SK-N-DZ (cell line): ENCODE measurements around the gene TMOD1.

GRCh38 chr9:97326231-97326787 lies 18.9 kb downstream of the CCDC180 start:
RAMPAGE:
- cytosol, long total RNA, result no peak
- nucleus, long total RNA, result no peak

GRCh38 chr9:97329892-97330279 lies 22.4 kb downstream of the CCDC180 start:
RAMPAGE:
- cytosol, long total RNA, result no peak
- nucleus, long total RNA, result no peak

DNA sequence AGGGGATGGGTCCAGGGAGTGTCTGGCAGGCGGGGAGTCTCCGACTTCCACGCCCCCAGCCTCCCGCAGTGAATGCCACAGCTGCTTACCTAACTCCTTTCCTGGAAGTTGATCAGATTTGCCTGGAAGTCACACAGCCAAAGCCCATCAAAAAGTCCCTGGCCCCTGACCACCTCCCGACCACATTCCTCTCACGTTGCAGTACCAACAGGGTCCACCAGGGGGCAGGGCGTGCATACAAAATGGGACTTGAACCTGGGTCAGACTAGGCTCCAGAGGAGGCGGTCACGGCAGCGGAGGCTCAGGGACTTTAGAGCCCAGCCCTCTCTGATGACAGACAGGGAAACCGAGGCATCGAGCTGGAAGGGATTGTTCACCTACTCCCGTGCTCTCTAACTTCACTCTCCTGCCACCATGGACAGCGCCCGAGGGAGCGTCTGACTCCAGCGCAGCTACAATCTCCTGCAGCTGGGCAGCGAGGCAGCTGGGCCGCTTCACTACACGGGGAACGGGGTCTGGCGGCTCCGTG lies 24.9 kb upstream of the TDRD7 start:
RAMPAGE:
- cytosol, long total RNA, result no peak
- nucleus, long total RNA, result no peak

GRCh38 chr9:97501576-97502001 lies at the start of gene TMOD1:
TSS of gene TMOD1 (plus strand) at chr9:97501666.
RAMPAGE:
- cytosol, long total RNA, result no peak
- nucleus, long total RNA, result no peak

DNA sequence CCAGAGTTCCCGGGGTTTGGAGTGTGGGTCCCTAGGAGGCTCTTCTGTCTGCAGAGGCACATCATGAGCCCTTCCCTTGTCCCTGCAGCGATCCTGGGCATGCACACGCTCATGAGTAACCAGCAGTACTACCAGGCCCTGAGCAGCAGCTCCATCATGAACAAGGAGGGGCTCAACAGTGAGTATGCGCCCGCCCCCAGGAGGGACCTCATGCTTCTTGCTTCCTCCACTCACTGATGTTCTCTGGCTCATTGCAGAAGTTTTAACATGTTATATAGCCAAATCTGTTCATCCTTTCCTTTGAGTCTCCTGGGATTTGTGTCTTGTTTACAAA lies 61.1 kb downstream of the TMOD1 start:
RAMPAGE:
- cytosol, long total RNA, result no peak
- nucleus, long total RNA, result no peak

DNA sequence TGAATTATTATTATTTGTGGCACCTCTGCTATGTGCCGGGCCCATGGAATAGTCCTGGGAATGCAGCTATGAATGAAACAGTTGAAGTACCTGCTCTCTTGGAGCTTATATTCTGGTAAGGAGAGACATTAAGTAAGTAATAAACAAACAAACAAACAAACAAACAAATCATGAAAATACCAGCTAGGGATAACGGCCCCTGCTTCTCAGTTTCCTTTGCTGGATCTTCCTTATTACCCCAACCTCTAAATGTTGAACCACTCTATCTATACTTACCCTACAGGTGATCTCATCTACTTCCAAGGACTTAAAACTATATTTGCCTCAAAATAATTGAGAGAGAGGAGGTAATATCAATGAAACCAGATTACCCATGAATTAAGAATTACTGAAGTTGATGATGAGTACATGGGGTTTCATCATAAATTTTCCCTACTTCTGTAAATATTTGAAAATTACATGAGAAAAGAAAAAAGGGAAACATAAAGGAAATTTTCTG lies 2.8 kb downstream of the TSTD2 start:
RAMPAGE:
- cytosol, long total RNA, result no peak
- nucleus, long total RNA, result no peak

DNA sequence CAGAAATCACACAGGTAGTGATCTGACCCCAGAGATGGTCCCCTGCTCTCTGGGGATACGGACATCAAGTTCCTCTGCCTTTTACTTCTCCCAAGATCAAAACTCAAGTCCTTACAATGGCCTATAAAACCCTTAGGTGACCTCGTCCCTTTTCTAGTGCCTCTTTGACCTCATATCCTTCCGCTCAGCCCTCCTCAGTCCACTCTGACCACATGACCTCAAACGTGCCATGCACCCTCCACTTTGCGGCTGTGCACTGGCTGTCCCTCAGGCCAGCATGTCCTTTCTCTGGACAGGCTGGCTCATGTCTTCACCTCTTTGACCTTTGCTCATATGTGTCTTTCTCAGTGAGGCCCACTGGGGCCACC lies 14.7 kb downstream of the TRMO start:
RAMPAGE:
- cytosol, long total RNA, result no peak
- nucleus, long total RNA, result no peak

DNA sequence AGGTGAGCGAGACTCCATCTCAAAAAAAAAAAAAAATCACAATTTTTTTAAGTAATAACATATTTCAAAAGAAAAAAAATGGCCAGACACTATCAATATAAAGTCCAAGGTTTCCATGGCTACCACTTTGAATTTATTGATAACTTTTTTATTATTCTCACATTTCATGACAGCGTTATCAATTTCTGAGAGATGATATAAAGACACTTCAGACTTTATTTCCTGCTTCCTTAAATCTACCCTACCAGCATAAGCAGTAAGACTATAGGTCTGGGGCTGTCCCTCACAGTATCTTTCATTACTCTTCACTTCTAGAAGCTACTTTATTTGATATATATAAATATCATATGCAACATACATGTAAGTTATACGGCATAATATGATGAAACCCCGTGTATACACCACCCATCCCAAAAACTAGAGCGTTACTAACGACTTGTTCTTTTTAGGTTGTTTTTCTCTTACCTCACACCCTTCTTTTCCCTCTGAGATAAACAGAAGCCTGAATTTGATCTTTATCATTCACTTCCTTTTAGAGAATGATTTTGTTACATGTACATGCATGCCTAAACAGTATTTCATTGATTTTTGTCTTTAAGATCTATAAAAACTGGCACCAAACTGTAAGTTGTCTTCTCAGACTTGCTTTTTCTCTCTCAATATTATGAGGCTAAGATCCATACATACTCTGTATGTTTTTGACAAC lies 3.8 kb downstream of the TRMO start:
RAMPAGE:
- cytosol, long total RNA, result no peak
- nucleus, long total RNA, result no peak

RAMPAGE:
- cytosol, long total RNA, result no peak
- nucleus, long total RNA, result no peak
Measured at GRCh38 chr9:97923710-97924626, 1.7 kb upstream of the TRMO start.

DNA sequence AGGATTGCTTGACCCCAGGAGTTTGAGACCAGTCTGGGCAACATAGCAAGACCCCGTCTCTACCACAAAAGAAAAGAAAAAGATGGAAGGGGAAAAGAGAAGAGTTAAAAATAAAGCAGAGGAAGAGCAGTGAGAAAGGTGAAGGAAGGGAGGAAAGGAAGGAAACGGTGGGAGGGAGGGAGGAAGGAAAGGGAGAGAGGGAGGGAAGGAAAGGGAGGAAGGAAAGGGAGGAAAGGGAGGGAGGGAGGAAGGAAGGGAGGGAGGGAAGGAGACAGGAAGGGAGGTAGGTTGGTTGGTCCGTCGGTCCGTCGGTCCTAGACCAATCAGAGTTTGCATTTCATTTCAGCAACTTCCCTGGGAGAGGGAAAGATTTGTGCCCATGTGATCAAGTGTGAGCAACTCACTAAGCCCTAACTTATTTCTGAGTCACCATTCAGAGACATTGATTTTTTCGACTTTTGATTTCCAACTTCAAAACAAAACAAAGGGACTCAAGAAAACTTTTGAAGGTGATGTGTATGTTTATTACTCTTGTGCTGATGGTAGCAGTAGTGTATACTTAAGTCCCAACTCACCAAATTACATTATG lies 18.8 kb downstream of the NANS start:
RAMPAGE:
- cytosol, long total RNA, result no peak
- nucleus, long total RNA, result no peak

RAMPAGE:
- cytosol, long total RNA, result no peak
- nucleus, long total RNA, result no peak
Measured at GRCh38 chr9:98230541-98230782, 25.0 kb downstream of the TBC1D2 start.

DNA sequence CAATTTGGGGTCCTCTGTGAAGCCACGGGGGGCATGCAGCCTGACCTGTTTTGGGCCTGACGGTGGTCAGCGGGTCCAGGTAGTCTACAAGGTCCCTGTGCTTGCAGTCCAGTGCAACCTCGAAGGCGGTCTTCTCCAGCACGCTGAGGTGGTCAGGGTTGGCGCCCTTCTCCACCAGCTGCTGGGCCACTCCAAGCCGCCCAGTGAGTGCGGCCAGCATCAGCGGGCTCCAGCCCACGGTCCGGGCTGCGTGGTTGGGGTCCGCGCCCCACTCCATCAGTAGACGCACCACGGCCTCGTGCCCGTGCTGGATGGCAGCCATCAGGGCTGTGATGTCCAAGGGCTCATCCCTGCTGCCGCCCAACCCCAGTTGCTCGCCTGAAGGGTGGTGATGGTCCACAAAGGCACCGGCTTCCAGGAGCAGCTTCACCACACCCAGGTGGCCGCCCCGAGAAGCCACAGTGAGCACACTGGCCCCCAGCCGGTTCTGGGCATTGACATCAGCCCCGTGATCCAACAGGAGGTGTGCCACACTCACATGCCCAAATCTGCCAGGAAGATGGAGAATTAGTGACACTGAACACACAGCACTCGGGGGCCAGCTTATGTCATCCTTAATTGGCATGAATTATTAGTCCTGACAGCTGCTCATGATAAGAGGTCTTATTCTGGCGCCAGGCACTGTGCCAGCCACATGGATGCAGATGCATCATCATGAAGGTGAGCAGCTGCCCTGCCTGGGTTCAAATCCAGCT lies 6.1 kb downstream of the ANKS6 start:
RAMPAGE:
- cytosol, long total RNA, result no peak
- nucleus, long total RNA, result no peak

RAMPAGE:
- cytosol, long total RNA, result no peak
- nucleus, long total RNA, result no peak
Measured at GRCh38 chr9:98929731-98930396, 13.8 kb upstream of the COL15A1 start.

DNA sequence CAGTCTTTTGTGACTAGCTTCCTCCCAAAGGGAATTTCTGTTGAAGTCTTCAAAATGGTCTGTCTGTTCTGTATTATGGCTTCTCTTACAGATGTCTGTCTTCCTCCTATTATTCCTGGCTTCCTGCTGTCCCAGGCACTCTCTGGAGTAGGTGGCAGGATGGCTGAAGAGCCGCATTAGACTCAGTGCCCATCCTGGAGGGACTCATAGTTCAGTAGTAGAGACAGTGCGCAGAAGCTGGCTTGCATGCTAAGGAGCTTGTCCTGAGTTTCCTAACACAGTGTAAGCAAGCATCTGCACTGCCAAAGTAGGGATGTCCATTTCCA lies 10.1 kb downstream of the COL15A1 start:
RAMPAGE:
- cytosol, long total RNA, result no peak
- nucleus, long total RNA, result no peak

DNA sequence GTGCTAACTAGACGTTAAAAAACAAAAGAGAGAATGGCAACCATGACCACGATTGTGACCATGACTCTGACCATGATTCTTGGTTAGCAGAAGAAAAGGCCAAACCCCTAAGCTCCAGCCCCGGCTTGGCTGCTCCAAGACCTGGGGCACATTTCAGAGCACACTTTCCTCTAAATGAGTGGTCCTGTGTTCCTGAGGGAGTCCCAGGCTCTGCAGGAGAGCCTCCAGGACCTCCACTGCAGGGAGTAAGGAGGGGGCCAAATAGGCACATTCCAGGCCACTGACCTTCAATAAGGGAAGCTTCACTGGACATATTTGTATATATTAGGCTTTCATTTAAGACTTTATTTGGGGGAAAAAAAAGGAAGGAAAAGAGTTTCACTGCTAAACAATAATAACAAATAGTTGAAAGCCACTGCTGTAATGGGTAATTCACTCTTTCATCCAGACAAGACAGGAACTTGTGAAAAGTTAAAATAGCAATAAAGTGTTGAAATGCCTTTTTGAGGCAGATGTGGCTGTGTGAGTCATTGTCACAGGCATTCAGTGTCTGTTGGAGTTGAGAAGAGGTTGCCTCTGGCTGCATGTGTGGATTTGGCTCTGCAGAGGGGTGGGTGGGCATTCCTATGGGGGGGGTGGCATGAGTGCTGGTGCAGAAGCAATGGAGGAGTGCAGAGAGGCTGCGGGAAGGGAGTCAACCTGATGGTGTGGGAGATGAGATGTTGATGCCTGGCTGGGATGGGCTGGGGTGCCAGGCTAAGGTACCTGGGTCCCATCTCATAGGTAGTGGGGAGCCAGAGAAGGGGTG lies 63.8 kb upstream of the TGFBR1 start:
RAMPAGE:
- cytosol, long total RNA, result no peak
- nucleus, long total RNA, result no peak

RAMPAGE:
- cytosol, long total RNA, result no peak
- nucleus, long total RNA, result no peak
Measured at GRCh38 chr9:99075007-99075969, 29.6 kb upstream of the TGFBR1 start.

GRCh38 chr9:99132410-99132838 lies 27.5 kb downstream of the TGFBR1 start:
RAMPAGE:
- cytosol, long total RNA, result no peak
- nucleus, long total RNA, result no peak

DNA sequence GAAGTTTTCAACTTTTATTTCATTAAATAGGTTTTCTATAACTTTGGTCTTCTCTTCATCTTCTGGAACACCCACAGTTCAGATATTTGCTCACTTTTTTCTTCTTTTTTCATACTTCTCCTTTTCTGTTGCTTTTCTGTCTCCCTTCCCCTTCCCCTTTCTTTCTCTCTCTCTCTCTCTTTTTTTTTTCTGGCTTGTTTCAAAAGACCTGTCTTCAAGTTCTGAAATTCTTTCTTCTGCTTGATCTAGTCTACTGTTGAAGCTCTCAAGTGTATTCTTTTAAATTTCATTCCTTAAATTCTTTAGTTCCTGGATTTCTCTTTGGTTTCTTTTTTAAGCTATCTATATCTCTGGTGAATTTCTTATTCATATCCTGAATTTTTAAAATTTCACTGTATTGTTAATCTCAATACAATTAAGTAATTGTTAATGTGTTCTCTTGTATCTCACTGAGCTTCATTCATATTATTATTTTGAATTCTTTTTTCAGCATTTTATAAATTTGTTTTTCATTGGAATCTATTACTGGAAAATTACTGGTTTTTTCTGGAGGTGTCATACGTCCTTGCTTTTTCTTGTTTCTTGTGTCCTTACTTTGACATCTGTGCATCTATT lies 11.1 kb downstream of the ALG2 start:
RAMPAGE:
- cytosol, long total RNA, result no peak
- nucleus, long total RNA, result no peak

RAMPAGE:
- cytosol, long total RNA, result no peak
- nucleus, long total RNA, result no peak
Measured at GRCh38 chr9:99259026-99260245, 37.4 kb downstream of the SEC61B start.

RAMPAGE:
- cytosol, long total RNA, result no peak
- nucleus, long total RNA, result no peak
Measured at GRCh38 chr9:99822480-99823380, 1.0 kb downstream of the NR4A3 start.